ENCODE results near the genes PNPLA6, MCEMP1, ELAVL1 and RPS28.

GRCh38 chr19:7428560-7429340 is 60.1 kb downstream of the PEX11G start:
- PRO-cap, 4 experiments: peak in 2 of 4 experiments; most common plus-strand start chr19:7429091 (in 2)
- RAMPAGE, long total RNA, 4 experiments: no peak in any of the 4 experiments

- PRO-cap, 4 experiments: peak in 2 of 4 experiments; most common plus-strand start chr19:7515367 (in 1); most common minus-strand start chr19:7515288 (in 2)
- RAMPAGE, long total RNA, 4 experiments: no peak in any of the 4 experiments
These were observed 730 bp upstream of the ZNF358 start for GRCh38 chr19:7514970-7515775.

GRCh38 chr19:7520773-7521112 is 1.7 kb upstream of the MCOLN1 start:
- PRO-cap, 4 experiments: no peak in any of the 4 experiments
- RAMPAGE, long total RNA, 4 experiments: no peak in any of the 4 experiments

GRCh38 chr19:7521824-7522096 is 664 bp upstream of the MCOLN1 start:
- PRO-cap, 4 experiments: no peak in any of the 4 experiments
- RAMPAGE, long total RNA, 4 experiments: no peak in any of the 4 experiments

DNA sequence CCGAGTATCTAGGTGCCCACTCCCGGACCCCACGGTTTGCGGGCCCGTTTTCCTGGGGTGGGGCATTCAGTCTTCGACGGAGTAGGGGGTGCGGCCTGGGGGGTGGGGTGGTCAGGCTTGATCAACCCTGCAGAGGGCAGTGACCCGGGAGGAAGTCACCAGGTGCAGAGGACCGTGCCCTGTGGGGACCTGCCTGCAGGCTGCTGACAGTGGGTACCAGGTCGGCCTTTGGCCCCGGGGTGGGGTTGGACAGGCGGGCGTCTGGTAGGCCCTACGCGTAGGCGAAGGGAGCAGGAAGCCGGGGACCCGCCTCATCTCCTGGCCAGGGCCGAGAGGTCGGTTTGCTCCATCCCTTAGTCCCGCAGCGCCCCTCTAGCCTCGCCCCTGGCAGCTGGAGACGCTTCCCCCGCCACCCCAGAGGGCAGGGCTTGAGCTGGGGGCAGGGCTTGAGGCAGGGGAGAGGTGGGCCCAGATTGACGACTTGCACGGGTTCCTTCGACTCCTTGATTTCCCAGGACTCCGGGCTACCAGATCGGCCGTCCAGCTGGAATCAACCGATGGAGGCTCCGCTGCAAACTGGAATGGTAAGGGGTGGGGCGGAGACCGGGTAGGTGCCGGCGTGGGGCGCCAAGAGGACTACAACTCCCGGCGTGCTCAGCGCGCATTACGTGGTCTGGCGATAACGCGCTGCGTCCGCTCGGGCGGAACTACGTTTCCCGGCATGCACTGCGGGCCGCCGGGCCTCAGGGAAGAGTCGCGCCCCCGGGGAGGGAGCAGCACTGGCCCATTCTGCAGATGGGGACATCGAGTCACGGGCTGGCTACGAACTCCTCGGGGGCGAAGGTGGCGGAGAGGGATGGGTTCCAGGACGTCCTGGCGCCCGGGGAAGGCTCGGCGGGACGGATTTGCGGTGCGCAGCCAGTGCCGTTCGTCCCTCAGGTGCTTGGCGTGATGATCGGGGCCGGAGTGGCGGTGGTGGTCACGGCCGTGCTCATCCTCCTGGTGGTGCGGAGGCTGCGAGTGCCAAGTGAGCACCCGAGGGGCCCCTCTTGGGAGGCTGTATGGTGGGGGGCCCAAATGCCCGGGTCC is at the start of gene PNPLA6:
TSS of gene PNPLA6 (plus strand) at position 724 of the 1,089 bp plus-strand sequence.
- PRO-cap, 4 experiments: peak in 4 of 4 experiments; most common plus-strand start position 746 of the sequence (in 2); most common minus-strand start position 374 of the sequence (in 3)
- RAMPAGE, long total RNA, 4 experiments: start-site peak on the plus strand in 3 of 4 experiments, centred at positions 514 to 756 of the sequence, 17 to 158 reads per replicate; start-site peak on the minus strand in 1 of 4 experiments, centred at position 350 of the sequence, 5 reads per replicate

DNA sequence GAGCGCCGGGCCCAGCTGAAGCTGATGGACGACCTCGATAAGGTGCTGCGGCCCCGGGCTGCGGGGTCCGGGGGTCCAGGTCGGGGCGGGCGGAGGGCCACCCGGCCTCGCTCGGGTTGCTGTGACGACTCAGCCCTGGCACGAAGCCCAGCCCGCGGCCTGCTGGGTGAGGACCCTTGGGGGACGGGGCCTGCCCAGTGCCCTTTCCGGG is 13.9 kb downstream of the XAB2 start:
- PRO-cap, 4 experiments: no peak in any of the 4 experiments
- RAMPAGE, long total RNA, 4 experiments: no peak in any of the 4 experiments

DNA sequence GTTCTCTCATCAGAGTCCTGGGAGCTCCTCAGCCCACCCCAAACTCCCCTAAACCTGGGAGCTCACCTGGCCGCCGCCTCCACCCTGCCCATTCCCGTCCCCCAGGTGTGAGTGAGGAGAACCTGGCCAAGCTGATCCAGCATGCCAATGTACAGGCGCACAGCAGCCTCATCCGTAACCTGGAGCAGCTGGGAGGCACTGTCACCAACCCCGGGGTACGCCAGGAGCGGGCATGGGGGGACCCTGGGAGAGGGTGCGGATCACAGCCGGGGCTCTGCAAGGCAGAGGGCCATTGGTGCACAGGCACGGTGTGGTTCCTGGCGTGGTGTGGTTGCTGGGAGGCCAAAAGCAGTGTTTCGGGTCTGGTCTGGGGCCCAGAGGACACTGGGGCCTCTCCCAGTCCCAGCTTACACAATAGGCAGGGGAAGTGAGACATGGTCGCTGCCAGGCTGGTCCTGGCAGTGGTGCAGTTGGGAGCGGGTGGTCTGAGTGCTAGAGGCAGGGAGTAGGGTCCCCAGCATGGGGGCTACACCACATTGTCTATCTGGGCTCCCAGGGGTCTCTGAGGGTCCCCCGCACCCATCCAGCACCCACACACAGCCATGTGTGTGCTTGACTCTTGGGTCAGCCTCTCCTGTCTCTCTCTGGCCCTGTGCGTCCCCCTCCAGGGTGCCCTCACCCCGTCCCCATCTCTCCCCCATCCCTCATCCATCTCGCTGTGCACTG is 8.3 kb downstream of the STXBP2 start:
- PRO-cap, 4 experiments: no peak in any of the 4 experiments
- RAMPAGE, long total RNA, 4 experiments: no peak in any of the 4 experiments

DNA sequence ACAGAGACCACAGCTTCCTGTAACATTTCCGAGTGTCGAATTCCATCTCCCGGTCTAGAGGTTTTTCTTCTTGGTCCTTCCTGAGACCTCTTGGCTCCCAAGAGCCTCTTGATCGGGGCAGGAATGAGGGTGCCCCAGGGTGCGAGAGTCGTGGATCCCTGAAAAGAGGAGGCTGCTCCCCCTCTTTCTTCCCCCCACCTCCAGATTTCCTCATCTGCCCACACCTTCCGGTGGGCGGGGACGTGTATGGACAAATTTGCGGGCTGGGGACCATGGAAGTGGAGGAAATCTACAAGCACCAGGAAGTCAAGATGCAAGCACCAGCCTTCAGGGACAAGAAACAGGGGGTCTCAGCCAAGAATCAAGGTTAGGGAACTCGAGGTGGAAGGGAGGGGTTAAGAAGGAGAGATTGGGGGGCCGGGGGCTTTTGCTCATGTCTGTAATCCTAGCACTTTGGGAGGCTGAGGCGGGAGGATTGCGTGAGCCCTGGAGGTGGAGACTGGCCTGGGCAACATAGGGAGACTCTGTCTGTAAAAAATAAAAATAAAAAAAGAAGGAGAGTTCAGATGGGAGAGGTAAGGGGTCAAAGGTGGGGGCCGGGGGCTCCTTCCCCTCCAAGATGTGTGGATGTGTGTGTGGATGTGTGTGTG is at the start of gene MCEMP1:
TSS of gene MCEMP1 (plus strand) at position 281 of the 650 bp plus-strand sequence.
- PRO-cap, 4 experiments: no peak in any of the 4 experiments
- RAMPAGE, long total RNA, 4 experiments: start-site peak on the plus strand in 3 of 4 experiments, centred at positions 277 to 319 of the sequence, 35 to 166 reads per replicate

DNA sequence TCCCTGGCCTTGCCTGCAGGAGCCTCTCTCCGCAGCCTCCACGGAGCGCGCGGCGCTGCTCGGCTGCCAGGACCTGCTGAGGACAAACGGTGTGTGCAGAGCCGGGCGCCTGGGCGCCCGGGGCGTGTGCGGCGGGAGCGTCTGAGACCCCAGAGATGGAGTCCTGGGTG is 25.1 kb downstream of the CLEC4M start:
- PRO-cap, 4 experiments: no peak in any of the 4 experiments
- RAMPAGE, long total RNA, 4 experiments: no peak in any of the 4 experiments

DNA sequence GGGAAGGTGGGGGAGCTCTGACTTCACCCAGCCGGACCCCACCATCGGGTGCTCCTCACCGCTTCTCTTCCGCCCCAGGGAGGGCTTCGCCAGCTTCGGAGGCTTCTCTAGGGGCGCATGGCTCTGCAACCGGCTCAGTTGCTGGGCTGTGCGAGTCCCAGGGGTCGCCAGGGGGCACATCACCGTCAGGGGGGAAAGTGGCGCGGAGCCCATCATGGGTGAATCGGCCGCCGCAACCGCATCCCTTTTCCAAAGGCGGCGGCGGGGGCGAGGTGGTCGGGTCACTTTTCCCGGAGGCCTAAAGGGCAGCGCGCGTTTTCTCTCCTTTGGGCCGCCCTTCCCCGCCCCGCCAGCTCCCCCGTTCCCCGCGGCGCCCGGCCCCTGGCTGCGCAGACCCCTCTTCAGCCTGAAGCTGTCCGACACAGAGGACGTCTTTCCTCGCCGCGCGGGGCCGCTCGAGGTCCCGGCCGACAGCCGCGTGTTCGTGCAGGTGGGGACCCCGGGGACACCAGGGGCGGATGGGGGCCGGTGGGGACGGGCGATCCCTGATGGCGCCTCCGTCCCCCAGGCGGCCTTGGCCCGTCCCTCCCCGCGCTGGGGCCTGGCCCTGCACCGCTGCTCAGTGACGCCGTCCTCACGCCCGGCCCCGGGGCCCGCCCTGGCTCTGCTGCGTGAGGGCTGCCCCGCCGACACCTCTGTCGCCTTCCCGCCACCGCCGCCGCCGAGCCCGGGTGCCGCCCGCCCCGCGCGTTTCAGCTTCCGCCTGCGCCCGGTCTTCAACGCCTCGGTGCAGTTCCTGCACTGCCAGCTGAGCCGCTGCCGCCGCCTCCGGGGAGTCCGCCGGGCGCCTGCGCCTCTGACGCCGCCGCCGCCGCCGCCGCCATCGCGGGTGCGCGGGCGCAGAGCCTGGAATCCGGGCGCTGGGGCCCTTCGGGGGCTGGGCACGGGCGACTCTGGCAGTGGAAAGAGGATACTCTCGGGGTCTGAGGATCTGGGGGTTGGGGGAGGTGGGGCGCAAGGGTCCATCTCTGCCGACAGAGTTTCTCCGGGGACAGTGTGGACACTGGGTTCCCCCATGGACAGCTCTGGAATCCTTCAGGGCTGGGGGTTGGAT is 1.8 kb downstream of the TGFBR3L start:
- PRO-cap, 4 experiments: peak in 2 of 4 experiments; most common plus-strand start position 779 of the sequence (in 1); most common minus-strand start position 803 of the sequence (in 2)
- RAMPAGE, long total RNA, 4 experiments: no peak in any of the 4 experiments

- PRO-cap, 4 experiments: no peak in any of the 4 experiments
- RAMPAGE, long total RNA, 4 experiments: no peak in any of the 4 experiments
These were observed 2.4 kb downstream of the TGFBR3L start for GRCh38 chr19:7917168-7917388.

DNA sequence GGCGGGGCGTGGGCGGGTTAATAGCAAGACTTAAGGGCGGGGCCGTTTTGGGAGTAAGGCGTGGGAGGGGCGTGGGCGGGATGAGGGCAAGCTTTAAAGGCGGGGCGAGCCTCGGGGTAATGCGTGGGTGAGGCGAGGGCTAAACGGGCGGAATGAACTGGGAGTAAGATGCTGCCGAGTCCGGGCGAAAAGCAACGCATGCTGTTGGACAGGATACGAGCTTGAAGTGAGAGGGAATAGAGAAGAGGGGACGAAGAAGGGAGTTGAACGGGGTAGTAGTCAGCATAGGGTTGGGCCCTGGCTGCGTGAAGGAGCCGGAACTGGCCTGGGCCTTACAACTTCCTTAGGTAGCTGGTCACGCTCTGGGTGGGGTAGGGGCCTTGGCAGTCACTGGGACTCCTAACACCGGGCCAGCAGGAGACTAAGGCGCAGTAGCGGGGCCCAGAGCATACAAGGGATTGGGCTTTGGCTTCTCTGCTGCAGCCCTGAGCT is 802 bp downstream of the SNAPC2 start:
- PRO-cap, 4 experiments: peak in 4 of 4 experiments; most common plus-strand start position 142 of the sequence (in 3)
- RAMPAGE, long total RNA, 4 experiments: start-site peak on the plus strand in 4 of 4 experiments, centred at positions 112 to 130 of the sequence, 30 to 38 reads per replicate

GRCh38 chr19:7962842-7963934 is 19.7 kb upstream of the TIMM44 start:
- PRO-cap, 4 experiments: no peak in any of the 4 experiments
- RAMPAGE, long total RNA, 4 experiments: start-site peak on the minus strand in 1 of 4 experiments, at chr19:7962955-7963795 at its widest, 16 to 82 reads per replicate

DNA sequence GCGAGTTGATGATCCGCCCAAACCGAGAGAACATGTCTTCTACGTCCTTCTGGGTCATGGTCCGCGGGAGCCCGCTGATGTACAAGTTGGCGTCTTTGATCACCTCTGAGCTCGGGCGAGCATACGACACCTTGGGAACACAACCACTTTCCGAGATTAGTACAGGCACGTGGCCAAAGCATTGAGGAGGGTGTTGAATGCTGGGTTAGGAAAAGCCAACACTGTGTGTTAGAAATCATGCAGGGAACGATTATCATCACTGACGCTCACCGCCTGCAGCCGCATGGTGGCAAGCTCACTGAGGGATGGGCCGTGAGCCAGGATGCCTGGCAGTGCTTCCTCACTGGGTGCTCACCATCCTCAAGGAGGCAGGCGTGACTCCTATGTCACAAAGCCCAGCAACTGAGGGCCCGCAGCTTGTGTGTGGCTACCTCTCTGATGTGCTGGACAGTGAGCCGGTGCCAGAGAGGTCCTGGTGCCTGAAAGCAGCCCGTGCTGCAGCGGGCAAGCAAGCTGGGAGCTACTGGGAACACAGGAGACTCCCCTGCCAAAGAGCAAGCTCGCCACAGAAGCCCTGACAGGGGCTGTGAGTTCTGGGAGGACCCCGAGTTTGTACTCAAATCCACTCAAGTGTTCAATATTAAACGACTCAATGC is 30.4 kb upstream of the TIMM44 start:
- PRO-cap, 4 experiments: no peak in any of the 4 experiments
- RAMPAGE, long total RNA, 4 experiments: start-site peak on the minus strand in 1 of 4 experiments, centred at position 251 of the sequence, 10 reads per replicate

GRCh38 chr19:8005454-8006372 is at the start of gene ELAVL1:
ELAVL1 (minus strand) TSS chr19:8005641.
- PRO-cap, 4 experiments: peak in 4 of 4 experiments; most common plus-strand start chr19:8005813 (in 3); most common minus-strand start chr19:8005641 (in 4)
- RAMPAGE, long total RNA, 4 experiments: start-site peak on the plus strand in 3 of 4 experiments, at chr19:8005766-8005822 at its widest, 9 to 24 reads per replicate

- PRO-cap, 4 experiments: no peak in any of the 4 experiments
- RAMPAGE, long total RNA, 4 experiments: no peak in any of the 4 experiments
These were observed 398 bp upstream of the CD320 start for GRCh38 chr19:8308516-8308996.

GRCh38 chr19:8321435-8322423 is at the start of gene RPS28:
RPS28 (plus strand) TSS chr19:8321496.
- PRO-cap, 4 experiments: peak in 4 of 4 experiments; most common plus-strand start chr19:8321497 (in 3)
- RAMPAGE, long total RNA, 4 experiments: start-site peak on the plus strand in 4 of 4 experiments, at chr19:8321498-8321533 at its widest, 35,378 to 45,456 reads per replicate

- PRO-cap, 4 experiments: no peak in any of the 4 experiments
- RAMPAGE, long total RNA, 4 experiments: no peak in any of the 4 experiments
These were observed 3.2 kb downstream of the ANGPTL4 start for GRCh38 chr19:8366672-8367959.

DNA sequence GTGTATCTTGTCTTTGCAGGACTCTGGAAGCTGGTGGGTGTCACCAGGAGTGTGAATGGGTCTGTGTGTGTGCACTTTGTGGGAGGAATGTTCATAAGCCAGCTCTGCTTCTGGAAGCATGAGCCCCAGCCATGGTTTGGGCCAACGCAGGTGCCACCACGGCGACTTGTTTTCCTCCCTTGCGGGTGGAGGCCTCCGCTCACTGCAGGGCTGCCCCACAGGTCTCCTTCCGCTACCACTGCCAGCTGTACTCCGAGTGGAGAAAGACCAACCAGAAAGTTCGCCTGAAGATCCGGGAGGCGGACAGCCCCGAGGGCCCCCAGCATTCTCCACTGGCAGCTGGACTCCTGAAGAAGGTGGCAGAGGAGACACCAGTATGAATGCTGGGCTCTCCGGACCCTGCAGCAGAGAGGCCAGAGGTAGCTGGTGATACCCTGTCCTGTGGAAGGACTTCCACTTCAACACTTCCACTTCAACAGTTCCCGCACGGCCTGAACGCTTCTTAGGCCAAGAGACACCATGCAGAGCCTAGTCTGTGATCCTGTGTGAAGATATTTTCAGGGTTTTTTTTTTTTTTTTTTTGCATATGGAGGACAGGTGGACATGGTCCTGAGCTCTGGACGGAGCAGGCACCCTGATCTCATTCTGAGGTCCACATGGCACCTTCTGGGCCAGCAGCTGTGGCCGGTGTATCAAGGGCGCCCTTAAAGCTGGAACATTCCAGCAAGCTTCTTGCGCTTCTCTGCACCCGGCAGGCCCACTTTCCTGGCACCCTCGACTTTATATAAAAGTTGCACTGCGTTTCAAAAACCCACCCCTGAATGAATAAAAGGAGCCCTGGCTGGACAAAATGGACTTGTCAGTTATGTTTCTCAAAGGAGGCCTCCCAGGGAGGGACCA is 6.4 kb upstream of the HNRNPM start:
- PRO-cap, 4 experiments: no peak in any of the 4 experiments
- RAMPAGE, long total RNA, 4 experiments: start-site peak on the plus strand in 1 of 4 experiments, centred at positions 310 to 531 of the sequence, 14 to 15 reads per replicate

- PRO-cap, 4 experiments: no peak in any of the 4 experiments
- RAMPAGE, long total RNA, 4 experiments: no peak in any of the 4 experiments
These were observed 15.7 kb downstream of the PRAM1 start for GRCh38 chr19:8486631-8487311.

Data from spleen (tissue), 7 donors.